Sternocleidomastoid (tissue), 1 donor: ENCODE measurements around a stretch of chr10.

DNA sequence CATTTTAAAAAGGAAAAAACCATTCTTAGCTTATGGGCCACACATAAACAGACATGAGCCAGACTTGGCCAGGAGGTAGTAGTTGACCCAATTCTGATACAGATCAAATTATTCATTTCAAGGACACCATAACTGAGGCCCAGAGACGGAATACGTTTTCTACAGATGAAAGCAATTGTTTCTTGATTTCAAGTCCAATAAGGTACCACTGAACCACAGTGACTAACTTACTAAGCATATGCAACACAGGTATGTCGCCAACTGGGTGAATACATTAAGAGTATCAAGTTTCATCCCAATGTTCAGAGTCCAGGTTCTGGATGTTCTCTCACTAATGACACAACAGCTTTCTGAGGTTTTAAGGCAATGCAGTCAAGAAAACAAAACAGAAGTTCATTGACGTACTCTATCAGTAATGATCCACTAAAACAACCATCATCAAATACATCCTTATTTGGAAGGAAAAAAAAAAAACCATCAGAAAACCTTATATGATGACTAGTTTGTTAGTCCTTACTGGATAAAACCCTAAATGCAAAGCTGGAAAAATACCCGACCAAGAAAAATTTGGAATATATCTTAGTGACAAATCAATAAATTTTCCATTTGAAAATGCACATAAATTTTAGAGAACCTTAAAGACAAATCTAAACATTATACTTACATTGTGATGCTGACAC is 35.7 kb downstream of the NSUN6 start:
- PRO-cap, result no peak

GRCh38 chr10:18649348-18649926 is 1.9 kb downstream of the NSUN6 start:
- PRO-cap, result no peak

GRCh38 chr10:19046665-19046994 is 2.0 kb upstream of the MALRD1 start:
- PRO-cap, result no peak

GRCh38 chr10:19629590-19630026 is 186.6 kb upstream of the PLXDC2 start:
- PRO-cap, result unidirectional peak, minus-strand start at chr10:19629717

DNA sequence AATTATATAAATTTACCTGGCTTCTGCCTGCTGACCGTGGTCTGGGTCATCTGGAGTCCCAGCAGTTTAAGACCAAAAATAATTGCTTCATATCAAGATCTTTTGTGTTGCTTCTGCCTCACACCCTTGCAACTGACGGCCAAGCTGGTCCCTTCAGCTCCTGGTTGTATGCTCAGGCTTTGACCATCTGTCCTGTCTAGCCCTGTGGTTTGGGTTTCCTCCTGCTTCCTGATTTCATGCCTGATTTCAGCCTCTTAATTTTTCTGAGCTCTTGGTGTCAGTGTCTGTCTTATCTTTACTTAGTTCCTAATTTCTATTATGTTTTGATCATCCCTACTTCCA is 87.9 kb upstream of the PLXDC2 start:
- PRO-cap, result no peak

DNA sequence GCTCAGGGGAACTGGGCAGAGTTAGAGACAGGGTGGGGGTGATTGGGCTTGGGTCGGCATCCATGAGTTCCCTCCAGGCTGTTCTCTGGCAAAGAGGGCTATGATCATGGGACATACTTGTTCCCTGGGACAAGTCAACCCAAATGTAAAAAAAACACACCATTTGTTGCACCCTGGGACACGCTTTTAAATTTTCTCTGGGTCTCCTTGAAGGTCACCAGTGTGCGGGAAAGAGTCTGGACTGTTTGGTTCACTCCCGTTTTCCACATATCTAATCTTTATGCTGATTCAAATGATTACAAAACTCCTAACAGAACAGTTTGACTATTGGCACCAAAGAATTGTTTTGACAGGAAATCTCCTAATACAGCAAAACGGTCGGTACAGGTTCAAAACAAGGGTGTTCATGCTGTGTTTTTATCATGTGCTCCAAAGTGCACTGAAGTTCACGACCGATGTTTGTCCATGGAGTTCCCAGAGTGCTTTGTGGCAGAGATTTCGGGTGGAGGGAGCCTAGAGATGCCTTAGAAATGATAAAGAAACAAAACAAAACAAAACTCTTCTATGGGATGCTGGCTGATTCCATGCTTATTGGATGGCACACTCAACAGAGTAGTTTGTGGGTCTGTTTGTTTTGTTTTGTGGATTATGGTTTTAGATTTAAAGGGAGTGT is 56.6 kb downstream of the PLXDC2 start:
- PRO-cap, result no peak

DNA sequence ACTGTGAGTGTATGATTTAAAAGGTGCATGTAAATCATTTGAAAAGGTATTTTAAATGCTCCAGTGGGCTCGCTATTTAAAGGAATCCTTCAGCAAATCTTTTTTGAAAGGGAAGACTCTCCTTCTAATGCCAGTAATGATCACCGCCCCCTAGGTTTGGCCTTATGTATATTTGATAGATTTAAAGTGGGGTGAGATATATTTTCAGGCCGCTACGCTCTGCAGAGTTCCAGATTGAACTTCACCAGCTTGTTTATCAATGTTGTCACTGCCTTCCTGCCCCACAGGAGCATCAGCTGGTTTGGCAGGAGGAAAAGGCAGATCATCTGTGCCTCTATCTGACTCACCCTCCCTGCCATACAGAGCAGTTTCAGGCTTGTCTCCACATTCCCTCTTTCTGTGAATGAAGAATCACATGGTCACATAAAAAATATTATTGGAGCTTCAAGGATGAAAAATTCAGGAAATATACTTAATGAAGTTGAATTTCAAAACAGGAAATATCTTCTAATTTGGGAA is 115.3 kb downstream of the PLXDC2 start:
- PRO-cap, result no peak

- PRO-cap, result no peak
Observed at GRCh38 chr10:20016853-20017122, 200.6 kb downstream of the PLXDC2 start.

- PRO-cap, result no peak
Observed at GRCh38 chr10:20177262-20177536, 361.0 kb downstream of the PLXDC2 start.

DNA sequence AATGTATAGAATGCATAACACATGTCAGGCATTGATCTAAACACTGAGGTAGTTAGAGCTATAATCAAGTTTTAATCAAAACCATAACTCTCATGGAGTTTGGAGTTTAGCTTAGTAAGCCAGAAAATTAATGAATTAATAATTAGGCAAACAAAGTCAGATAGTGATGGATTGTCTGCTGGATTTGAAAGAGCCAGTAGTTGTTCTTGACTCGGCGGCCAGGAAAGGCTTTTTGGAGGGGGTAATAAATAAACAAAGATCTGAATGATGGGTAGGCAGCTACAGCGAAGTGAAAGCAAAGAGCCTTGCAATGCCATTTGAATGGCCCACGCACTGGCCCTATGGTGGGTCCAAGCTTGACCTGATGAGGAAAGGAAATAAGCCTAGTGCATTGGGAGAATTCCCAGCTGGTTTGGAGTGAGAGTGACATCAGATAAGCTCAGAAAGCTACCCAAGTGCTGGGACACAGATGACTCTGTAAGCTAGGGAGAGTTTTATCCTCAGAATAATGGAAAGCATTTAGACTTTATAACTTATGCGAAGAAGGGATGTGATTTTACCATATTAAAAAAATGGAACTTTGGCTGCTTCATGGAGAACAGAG is 365.2 kb downstream of the PLXDC2 start:
- PRO-cap, result no peak

GRCh38 chr10:21364806-21365277 is 160.6 kb downstream of the SKIDA1 start:
- PRO-cap, result no peak

DNA sequence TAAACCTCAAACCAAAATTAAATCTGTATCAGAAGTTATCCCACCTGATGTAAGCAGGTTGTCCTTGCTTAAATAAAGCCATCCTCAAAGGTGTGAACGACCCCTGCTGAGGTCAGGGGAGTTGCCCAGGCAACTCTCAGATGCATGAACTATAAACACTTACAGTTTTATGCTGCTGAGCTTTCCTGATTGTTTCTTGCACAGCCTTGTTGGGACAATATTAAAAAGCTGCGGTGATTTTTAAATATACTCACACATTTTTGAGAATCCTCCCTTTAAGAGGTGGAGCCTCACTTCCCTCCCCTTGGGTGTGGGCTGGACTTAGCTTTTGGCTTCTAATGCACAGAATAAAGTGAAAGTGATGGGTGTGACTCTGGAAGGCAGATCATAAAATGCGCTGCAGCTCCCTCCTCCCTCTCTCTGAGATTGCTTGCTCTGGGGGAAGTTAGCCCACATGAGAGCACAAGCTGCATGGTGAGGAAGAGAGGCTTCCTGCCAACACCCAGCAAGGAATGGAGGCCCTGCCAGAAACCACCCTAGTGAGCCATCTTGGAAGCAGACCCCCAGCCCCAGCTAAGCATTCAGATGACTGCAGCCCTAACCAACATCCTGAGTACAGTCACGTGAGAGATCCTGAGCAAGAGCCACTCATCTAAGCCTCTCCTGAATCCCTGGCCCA is 152.6 kb downstream of the SKIDA1 start:
- PRO-cap, result no peak

DNA sequence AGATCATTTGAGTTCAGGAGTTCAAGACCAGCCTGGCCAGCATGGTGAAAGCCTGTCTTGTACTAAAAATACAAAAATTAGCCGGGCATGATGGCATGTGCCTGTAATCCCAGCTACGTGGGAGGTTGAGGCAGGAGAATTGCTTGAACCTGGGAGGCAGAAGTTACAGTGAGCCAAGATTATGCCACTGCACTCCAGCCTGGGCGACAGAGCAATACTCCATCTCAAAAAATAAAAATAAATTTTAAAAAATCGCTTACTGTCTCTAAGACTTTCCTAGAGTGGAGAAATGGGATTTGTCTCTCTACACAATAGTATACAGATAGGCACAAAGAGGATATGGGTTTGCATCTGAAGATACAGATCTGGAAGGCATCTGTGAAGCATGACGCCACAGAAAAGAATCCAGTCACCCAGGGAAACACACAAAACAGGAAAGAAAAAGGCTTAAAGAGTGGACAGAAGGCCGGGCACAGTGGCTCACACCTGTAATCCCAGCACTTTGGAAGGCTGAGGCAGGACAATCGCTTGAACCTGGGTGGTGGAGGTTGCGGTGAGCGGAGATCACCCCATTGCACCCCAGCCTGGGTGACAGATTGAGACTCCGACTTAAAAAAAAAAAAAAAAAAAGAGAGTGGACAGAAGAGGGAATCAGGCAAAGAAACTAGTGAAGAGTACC is 61.4 kb downstream of the SKIDA1 start:
- PRO-cap, result no peak

- PRO-cap, result no peak
Observed at GRCh38 chr10:21524291-21525209, 932 bp downstream of the SKIDA1 start.

GRCh38 chr10:21527715-21528728 is 2.5 kb upstream of the SKIDA1 start:
- PRO-cap, result no peak

DNA sequence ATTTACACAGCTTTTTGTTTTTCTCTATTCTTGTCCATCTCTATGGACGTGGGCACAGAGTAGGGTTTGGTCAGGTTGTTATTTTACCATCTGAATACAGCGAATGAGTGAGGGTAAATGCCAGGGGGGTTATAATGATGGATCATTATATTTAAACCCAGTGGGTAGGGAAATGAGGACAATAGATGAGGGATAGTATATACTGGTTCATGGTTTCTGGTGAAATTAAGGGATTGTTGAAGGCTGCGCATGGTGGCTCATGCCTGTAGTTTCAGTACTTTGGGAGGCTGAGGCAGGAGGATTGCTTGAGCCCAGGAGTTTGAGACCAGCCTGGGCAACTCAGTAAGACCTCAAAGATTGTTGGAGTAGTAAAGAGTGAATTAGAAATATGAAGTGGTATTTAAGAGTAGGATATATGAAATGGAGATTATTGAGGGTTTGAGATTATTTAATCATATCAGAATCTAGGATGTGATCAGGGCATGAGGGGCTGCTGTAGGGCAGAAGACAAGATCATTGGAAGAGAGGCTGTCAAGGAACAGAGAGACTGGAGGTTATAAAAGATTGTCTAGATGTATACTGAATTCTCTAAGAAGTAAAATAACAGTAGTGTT is 120.7 kb downstream of the MLLT10 start:
- PRO-cap, result no peak

DNA sequence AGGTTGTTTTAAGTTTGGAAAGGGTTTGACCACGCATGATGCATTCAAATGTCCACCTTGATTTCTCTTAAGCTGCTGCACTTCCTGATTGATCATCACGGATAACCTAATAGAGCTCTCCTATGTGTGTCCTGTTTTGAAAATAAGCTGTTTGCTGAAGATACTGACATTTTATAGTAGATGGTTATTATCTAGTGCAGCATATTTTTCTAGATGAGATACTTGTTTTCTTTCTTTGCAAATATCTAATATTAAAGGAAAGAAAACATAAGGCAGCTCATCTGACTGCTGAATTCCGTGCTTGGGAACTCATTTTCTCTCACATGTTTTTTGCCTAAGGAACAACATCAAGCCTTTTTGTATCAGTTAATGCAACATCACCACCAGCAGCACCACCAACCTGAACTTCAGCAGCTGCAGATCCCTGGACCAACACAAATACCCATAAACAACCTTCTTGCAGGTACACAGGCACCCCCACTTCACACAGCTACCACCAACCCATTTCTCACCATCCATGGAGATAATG is 205.7 kb downstream of the MLLT10 start:
- PRO-cap, result no peak

GRCh38 chr10:21746849-21747889 is 213.1 kb downstream of the MLLT10 start:
- PRO-cap, result no peak

DNA sequence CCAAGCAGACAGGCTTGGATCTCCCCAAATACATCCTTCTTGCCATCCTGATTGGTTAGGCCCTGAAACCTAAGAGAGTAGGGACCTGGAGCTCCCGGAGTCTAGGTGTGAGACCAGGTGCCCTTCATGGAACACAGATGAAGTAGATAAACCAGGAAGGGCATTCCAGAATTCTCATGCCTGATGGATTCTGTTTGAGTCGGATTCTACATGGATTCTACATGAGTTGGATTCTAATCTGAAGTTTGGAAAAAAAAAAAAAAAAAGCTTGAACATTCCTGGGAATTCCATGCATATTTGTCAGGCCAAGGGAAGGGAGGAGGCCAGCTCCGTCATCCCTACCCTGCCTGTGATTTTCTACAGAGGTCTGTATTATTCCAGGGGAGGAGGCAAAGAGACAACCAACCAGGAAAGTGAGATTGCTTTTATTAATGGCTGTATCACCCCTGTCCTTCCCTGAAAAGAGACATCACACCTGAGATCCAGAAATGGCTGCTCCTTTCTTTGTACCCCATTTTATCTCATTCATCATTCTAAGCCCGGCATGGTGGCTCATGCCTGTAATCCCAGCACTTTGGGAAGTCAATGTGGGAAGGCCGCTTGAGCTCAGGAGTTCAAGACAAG is 27.8 kb upstream of the EBLN1 start:
- PRO-cap, result no peak

DNA sequence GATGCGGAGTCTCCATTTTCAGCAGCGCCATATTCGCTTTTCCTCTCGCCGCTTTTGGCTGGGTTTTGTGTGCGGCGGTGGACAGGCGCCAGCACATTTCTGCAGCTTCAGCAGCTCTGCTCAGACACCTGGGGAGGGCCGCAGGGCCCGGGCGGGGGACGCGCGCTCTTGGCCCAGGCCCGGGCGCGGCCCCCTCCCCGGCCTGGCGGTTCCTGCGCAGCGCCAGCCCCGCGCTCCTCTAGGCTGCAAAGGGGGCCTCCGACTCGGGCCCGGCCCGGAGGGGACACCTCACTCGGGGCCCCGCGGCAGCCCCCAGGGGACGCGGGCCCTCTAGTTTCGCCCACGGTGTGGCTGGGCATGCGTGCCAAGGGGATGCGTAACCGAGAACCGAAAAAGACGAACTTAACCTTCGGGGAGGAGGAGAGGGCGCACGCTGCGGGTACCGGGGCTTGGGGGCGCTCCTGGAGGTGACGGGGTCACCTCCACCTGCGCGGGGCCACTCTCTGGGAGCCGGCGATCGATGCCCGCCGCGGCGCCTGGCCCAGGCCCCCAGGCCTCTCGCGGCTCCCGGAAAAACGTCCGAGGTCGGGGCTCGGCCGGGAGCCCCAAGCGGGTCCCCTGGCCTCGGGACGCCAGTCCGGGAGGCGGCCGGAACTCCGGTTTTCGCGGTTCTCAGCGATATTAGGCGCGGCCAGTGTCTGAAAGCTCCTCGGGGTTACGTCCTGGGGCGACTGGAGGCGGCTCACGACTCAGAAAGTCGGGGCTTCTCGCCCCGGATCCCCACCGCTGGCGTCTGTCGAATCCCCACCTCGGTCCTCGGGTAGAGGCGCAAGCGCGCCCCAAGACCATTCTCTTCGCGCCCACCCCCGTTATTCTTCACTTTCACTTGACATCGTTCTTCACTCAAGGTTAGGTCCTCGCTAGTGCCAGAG is 34.7 kb upstream of the EBLN1 start:
- PRO-cap, result bidirectional peak, plus-strand start at position 134 of the sequence, minus-strand start at position 56 of the sequence; bidirectional peak, plus-strand start at position 176 of the sequence, minus-strand start at position 240 of the sequence; bidirectional peak, plus-strand start at position 572 of the sequence, minus-strand start at position 637 of the sequence; bidirectional peak, plus-strand start at position 763 of the sequence, minus-strand start at position 818 of the sequence